Urinary bladder (tissue), 3 donors: Measurements from ENCODE around the genes MYOG and GOLT1A.

DNA sequence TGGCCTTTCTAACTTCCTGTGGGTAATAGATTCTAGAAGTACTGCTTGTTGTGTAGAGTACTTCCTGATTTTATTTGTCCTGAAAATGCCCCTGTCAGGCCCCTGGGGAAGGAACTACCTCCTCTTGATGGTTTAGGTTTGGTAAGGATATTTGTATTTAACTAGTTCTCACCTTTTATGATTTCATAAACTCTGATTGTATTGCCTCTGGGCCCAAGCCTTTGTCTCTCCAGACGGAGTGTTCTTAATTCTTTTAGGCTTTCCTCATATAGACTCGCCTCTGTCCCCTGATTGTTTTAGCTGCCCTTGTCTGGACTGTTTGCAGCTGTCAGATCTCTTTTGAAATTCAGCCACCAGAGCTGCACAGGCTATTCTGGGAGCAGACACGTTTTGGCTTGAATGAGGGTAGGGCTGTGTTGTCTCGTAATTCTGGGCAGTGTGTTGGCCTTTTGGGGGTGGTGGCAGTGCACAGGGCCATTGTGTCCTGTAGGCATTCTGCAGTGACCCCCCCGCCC is 16.5 kb downstream of the MYOG start:
- PRO-cap: no peak
- RAMPAGE, long total RNA: no peak

DNA sequence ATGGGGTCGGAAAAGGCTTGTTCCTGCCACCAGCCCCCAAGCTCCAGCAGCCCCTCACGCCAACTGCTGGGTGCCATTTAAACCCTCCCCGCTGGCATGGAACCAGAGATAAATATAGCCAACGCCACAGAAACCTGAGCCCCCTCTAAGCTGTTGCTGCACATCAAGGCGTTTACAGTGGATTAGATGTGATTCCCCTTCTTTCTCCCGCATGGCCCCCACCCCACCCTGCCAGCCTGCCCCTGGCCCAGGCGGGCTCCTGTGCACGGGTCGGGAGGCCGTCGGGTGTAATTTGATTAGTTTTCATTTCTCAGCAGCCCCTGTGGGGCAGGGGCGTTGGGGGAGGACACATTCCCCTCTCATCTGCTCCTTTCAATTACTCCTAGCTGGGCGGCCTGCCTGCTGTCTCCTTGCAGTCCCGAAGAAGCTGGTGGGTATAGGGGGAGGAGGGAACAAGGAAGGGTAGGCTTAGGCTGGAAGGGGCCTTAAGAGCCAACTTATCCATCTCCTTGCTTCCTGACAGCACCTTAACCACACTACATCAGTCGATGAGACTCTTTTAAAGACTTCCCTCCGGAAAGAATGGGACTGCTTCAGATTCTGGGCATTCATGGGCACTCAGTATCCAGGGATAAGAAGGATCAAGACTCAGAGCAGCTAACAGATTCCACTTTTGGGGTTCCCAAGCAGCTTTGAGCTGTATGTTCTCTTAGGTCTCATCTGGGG is at the start of gene MYOG:
Gene MYOG (minus strand): TSS at position 53 of the 726 bp plus-strand sequence.
- PRO-cap: no peak
- RAMPAGE, long total RNA: no peak

DNA sequence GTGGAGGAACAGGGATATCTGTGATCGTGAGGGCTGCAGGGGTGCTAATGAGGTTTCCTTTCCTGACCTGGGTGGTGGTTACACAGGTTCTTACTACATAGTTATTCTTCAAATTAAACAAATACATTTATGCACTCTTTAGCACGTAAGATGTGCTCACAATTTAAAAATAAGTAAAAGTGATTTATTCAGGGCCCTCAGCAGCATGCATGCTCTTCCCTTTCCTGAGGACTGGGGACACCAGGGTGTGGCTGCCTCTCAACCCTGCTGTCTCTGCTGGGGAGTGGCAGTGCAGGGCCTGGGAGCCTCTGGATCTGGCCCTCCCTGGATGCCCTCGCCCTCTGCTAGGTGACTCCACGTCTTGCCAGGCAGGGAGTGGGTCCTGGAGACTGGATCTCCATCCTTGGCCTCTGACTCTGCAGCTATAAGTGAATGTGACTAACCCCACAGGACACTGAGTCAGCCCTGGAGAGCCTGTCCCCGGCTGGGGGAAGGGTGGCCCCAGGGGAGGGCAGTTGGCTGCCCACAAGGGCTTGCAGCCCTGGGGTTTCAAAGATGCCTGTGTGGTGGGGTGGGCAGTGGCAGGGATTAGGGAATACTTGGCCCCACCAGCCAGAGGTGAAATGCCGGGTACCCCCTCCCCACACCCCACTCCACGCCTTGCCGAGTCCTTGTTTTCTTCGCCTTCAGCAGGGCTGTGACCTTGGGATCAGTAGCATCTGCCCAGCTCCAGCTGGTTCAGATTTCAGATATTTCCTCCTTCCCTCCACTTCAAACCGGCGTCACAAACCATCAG is 1.8 kb upstream of the MYBPH start:
- PRO-cap: no peak
- RAMPAGE, long total RNA: no peak

DNA sequence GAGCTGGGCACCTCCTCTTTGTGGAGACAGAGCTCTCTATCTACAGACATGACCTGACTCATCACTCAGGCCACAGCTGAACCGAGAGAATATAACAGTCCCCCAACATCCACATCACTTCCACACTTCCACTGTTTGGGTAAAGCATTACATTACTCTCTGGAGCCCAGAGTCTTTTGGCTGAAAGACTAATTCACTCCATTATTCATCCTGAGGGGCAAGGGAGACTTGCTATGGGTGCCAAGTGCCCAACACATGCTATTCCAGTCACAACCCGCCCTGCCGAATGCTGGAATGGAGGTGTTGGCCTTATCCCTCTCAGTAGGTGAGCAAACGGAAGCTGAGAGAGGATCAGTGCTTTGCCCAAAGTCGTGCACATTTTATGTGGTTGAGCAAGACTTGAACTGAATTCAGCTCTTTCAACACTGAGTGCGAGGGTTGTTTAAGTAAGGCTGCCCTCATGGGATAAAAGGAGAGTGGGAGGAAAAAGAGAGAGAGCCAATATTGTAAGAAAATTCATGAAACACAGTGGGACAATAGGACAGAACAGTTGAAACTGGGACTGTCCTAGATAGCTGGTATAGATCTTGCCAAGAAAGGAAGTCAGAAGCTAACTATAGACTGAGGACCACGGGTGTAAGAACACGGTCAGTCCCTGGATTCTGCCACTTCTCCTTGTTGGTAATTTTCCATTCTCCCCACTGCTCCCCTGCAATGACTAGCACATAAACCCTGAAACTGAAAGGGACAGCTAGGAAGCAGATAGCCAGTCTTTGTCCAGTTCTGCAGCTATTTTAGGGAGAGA is 13.5 kb upstream of the CHI3L1 start:
- PRO-cap: unidirectional peak, plus-strand start at position 474 of the sequence
- RAMPAGE, long total RNA: no peak

- PRO-cap: no peak
- RAMPAGE, long total RNA: no peak
Observed at GRCh38 chr1:203324567-203324941, 19.2 kb downstream of the BTG2 start.

- PRO-cap: no peak
- RAMPAGE, long total RNA: no peak
Observed at GRCh38 chr1:203372734-203373078, 21.8 kb upstream of the FMOD start.

DNA sequence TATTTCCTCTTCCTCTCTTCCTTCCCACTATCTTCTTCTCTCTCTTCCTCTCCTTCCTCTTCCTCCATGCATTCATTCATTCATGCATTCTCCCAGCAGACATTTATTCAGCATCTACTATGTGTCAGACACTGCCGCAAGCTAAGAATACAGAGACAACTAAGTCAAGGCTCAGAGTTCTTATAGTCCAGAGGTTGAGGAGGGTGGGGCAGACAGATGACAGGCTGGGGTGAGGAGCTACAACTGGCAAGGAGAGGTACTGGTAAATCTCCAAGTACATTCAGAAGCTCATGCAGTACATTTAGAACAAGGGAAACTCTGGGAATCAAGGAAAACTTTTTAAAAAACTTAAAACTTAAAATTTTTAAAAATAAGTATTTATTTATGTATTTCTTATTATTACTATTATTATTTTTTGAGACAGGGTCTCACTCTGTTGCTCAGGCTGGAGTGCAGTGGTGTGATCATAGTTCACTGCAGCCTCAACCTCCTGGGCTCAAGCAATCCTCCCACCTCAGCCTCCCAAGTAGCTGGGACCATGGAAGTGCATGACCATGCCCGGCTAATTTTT is 56.5 kb upstream of the FMOD start:
- PRO-cap: no peak
- RAMPAGE, long total RNA: no peak

DNA sequence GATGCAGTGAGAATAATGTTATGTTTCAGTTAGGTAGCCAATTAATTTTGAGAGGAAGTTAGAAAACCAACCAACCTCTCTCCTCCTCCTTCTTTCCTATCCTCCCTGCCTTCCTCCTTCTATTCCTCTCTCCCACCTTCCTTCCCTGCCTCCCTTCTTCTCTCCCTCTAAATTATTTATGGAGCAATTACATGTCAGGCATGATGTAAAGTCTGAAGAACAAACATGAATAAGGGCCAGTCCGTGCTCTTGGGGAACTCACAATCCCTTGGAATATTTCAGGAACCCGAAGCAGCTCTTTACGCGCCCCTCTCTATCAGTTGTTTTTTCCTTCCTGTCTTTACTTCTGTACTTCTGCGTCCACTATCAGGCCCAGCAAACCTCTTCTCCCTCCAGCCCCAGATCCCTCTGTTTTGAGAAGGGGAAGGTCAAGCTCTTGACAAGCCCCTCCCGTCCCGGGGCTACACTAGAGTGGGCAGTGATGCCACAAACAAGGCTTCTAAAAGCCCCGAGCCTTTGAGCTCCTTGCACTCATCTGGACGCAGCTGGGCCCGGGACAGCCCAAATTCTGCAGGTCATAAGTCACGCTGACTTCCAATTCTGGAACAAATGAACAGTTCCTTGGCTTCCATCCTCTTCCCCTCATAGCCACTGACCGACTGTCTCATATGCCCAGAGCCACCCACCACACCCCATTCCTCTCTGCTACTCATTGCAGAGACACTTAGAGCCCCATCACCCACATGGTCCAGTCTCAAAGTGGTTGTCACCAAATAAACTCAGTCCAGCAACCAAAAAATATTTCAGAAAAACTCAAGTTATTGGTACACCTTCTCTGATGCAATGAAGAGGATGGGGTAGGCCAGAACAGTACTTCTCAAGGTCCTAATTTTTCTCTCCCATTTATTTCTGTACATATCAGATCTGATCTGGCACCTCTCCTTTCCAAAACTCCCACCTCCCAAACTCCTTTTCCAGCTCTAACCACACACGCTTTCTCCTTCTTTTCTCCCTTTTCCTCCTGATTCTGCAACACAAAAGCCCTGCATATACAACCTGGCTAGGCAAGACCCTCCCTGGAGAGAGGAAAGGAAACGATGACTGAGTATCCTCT is 32.8 kb upstream of the PRELP start:
- PRO-cap: no peak
- RAMPAGE, long total RNA: no peak

GRCh38 chr1:203667340-203668240 is 41.0 kb downstream of the ATP2B4 start:
- PRO-cap: unidirectional peak, plus-strand start at chr1:203667752
- RAMPAGE, long total RNA: no peak

GRCh38 chr1:203738918-203740057 is 25.7 kb upstream of the LAX1 start:
- PRO-cap: no peak
- RAMPAGE, long total RNA: no peak

- PRO-cap: no peak
- RAMPAGE, long total RNA: no peak
Observed at GRCh38 chr1:203740650-203741627, 24.0 kb upstream of the LAX1 start.

DNA sequence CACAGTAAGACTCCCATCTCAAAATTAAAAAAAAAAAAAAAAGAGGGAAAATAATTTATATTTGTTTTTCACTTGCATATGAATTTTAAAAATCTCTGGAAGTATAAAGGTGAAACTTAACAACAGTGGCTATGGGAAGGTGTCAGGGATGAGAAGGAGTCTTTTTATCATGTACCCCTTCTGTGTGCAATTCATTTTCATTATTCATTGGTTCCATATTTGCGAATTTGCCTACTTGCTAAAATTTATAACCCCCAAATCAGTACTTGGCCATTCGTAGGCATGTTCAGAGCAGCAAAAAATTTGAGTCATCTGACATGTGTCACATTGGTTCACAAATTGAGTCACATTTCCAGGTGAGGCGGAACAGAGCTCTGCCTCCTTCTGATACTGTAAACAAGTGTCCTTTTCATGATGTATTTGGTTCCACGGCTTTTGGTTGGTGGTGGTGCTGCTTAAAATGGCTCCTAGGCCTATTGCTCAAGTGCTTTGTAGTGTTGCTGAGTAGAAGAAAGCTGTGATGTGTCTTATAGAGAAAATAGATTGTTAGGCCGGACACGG is 28.9 kb downstream of the ZBED6 start:
- PRO-cap: no peak
- RAMPAGE, long total RNA: no peak

GRCh38 chr1:204081116-204081452 is 8.2 kb downstream of the SOX13 start:
- PRO-cap: no peak
- RAMPAGE, long total RNA: no peak

GRCh38 chr1:204122467-204123234 is 29.2 kb downstream of the ETNK2 start:
- PRO-cap: no peak
- RAMPAGE, long total RNA: no peak

DNA sequence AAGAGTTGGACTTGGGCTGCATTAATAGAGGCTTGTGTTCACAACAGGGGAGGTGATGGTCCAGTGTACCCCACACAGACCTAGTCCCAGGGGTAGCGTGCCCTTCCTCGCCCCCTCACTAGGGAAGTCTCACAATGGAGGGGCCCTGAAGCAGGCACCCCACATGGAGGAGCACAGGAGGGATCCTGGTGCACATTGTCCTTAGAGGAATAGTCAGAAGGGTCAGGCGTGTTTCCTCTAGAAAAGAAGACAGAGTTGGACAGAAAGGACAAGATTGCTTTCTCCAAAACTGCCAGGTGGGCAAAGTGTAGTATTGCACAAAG is 23.4 kb downstream of the ETNK2 start:
- PRO-cap: no peak
- RAMPAGE, long total RNA: no peak

DNA sequence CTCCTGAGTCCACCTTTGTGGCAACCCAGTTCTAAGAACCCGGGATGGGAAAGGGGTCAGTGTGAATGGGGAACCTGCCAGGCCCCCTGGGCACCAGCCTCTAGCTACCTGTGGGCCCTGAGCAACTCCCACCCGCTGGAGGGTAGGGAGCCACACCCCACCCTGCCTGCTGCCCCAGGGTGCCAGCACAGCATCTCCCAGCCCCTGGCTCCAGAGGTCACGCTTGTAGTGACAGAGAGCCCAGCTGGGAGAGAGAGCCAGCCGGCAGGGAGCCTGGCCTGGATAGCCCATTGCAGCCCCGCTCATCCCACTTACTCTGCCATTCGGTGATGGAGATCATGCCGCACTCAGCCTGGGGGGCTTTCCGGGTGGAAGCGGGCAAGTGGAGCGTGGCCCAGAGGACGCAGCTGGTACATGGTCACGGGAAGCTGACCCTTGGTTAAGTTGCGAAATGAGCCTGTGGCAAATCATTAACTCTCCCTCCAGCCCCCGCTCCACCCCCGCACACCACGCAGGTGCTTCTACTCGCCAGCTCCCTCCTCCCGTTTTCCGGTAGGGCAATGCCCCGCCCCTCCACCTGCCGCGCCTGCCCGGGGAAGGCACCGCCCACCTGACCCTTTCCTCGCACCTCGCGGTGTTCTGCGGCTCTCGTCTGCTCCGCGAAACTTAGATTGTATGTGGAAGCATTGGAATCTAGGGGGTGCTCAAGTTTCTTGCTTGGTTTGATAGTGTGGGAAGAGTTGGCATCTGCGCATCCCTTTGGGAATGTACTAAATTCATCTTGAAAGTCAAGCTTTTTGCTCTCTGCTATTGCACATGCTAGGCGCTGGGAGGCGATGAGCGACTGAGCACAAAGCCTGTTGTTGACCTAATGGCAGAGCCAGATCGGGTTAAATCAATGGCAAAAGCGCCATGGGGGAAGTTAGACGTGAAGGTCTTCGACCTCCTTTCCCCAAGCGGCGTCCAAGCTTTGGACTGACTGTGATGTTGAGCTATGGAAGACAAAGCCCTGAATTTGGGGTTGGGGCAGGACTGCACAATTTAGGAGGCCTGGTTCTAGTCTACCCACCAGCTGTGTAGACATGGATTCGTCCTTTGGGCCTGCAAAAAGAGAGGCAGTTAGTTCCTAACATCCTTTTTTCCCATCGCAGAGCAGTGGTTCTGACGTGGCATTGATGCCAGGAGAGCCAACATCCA is at the start of gene GOLT1A:
Gene GOLT1A (minus strand): TSS at position 422 of the 1,197 bp plus-strand sequence.
- PRO-cap: no peak
- RAMPAGE, long total RNA: no peak

- PRO-cap: no peak
- RAMPAGE, long total RNA: no peak
Observed at GRCh38 chr1:204221827-204222877, 8.4 kb upstream of the GOLT1A start.

DNA sequence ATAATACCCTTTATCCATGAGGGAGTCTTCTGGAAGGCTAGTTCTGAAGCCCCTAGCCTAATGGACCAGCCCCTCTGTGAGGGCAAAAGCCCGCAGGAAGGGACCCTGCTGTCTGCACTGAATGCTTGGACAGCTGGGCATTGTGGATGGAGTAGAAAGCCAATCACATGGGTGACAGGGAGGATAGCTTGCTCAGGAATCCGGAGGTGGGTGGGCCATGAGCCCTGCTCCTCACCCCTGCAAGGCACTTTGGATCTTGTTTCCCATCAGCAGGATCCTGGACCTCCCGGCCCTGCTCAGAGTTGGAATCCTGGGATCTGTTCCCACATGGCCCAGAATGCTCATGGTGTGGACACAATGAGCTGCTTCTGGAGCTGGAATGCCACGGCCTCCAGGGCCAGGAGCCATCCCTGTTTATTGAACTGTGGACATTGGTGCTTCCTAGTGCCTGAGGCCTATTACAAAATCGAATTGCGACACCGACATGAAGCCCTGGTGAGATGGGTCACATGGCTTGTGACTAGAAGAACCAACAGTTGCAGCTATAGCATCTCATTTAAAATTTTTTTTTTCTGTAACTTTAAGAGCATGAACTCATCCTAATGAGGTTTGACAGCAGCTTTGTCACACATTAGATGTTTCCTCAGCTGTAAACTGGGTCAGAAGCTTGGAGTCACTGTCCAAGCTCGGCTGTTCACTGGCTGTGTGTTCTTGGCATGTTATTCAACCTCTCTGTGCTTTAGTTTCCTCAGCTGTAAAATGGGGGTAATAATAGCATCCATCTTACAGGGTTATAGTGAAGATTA is 40.3 kb upstream of the GOLT1A start:
- PRO-cap: no peak
- RAMPAGE, long total RNA: no peak

GRCh38 chr1:204307105-204308229 is 52.3 kb downstream of the PLEKHA6 start:
- PRO-cap: bidirectional peak, plus-strand start at chr1:204307781, minus-strand start at chr1:204307549
- RAMPAGE, long total RNA: no peak

DNA sequence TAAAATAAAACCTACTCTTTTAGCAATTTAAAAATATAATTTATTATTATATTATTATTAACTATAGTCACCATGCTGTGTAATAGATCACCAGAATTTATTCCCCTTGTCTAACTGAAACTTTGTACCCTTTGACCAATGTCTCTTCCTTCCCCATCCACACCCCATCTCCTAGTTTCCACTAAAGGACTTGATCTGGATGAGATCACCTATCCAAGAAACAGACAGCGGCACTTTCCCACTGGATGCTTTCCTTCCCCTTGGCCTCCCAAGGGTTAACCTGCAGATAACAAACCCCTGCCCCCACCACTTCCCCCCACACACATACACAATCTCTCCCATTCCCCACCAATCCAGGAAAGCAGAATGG is 24.8 kb downstream of the PLEKHA6 start:
- PRO-cap: no peak
- RAMPAGE, long total RNA: no peak